Keratinocyte (primary cell): ENCODE measurements around a stretch of chr3.

DNA sequence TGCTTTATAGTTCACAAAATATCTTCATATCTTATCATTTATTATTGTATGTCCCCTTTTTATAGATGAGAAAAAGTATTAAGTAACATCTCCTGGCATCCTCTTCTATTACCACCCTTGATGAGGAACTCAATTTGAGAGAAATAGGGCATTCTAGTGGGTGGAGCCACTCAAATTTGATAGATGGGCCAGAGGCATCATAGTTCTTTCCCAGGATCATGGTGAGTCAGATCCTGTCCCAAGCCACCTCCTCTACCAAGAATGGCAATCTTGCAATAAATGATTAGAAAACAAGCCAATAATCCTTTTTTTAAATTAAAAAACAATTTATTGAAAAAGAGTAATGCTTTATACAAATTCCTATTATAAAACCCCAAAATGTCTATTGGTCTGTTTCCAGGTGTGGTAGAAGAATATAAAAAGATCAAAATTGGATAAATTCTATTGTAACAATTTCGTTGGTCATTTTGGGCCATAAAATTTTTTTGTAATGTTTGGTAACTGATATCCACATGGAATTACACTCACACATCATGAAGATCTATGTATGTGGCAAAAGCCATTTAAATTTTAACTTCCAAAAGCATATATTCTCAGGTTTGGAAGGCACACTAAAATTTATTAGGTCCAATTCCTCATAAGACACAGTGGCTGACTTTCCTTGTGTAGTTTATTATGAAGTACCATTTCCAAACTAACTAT lies 16.7 kb downstream of the CLDN1 start:
CAGE:
- cytosol, long polyA minus RNA, result no peak
- cytosol, long polyA plus RNA, result no peak
- long polyA plus RNA, result no peak
- nucleus, long polyA minus RNA, result start-site peak on the minus strand centred at position 371 of the sequence, 55 bp wide, 615 reads; start-site peak on the plus strand centred at position 507 of the sequence, 56 bp wide, 9 reads
- nucleus, long polyA plus RNA, result no peak

DNA sequence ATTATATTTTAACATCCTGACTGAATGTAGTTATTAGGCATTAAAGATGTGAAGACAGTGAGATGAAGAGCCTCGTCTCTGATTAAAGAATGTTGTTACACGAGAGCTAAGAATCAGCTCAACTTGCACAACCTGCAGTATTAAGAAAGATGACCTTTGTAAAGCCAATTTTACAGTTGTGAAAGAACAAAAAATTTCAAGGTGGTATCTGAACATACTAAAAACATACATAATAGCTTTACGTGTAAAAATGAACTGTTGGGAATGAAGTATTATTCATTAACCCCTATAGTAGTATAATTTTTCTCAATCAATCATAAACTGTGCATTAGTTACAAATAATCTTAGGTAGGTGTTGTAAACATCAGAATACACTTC lies 12.8 kb downstream of the CLDN1 start:
CAGE:
- cytosol, long polyA minus RNA, result no peak
- cytosol, long polyA plus RNA, result no peak
- long polyA plus RNA, result no peak
- nucleus, long polyA minus RNA, result no peak
- nucleus, long polyA plus RNA, result no peak

CAGE:
- cytosol, long polyA minus RNA, result no peak
- cytosol, long polyA plus RNA, result no peak
- long polyA plus RNA, result no peak
- nucleus, long polyA minus RNA, result start-site peak on the plus strand at chr3:190312843-190312898, 17 reads; start-site peak on the minus strand at chr3:190312884-190312899, 89 reads; start-site peak on the plus strand at chr3:190312963-190313019, 12 reads; start-site peak on the minus strand at chr3:190313022-190313035, 98 reads
- nucleus, long polyA plus RNA, result no peak
Measured at GRCh38 chr3:190312584-190313211, 9.5 kb downstream of the CLDN1 start.

GRCh38 chr3:192154990-192155606 lies 572.2 kb downstream of the FGF12 start:
CAGE:
- cytosol, long polyA minus RNA, result no peak
- cytosol, long polyA plus RNA, result no peak
- long polyA plus RNA, result no peak
- nucleus, long polyA minus RNA, result no peak
- nucleus, long polyA plus RNA, result no peak

GRCh38 chr3:192407959-192408563 lies 319.3 kb downstream of the FGF12 start:
CAGE:
- cytosol, long polyA minus RNA, result no peak
- cytosol, long polyA plus RNA, result no peak
- long polyA plus RNA, result no peak
- nucleus, long polyA minus RNA, result no peak
- nucleus, long polyA plus RNA, result no peak

DNA sequence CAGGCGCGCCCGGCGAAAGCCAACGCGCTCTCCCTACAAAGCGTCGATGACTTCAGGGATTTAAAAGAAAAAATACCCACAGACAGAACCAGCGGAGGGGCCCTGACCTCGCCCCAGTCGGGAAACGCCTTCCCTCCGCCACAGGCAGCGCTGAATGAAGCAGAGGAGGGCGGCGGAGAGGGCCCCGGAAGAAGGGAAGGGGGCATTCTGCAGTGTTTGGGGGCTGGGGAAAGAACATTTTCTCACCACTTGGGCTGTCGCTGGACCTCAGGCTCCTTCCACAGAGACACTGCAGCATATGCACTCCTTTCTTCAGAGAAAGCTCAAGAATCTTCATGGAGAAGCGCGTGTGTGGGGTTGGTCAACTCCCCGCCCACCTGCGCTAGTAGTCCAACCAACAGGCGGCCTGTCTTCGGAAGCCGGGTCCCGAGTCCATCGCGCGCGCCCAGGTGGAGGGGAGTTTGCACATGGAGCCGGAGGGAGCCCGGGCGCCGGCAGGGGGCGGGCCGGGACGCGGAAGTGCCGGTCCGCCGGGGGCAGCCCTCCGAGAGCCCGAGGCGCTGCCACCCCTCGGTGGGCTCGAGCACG lies 212.8 kb downstream of the FGF12 start:
CAGE:
- cytosol, long polyA minus RNA, result no peak
- cytosol, long polyA plus RNA, result no peak
- long polyA plus RNA, result no peak
- nucleus, long polyA minus RNA, result no peak
- nucleus, long polyA plus RNA, result no peak

GRCh38 chr3:192571136-192571546 lies 156.2 kb downstream of the FGF12 start:
CAGE:
- cytosol, long polyA minus RNA, result no peak
- cytosol, long polyA plus RNA, result no peak
- long polyA plus RNA, result no peak
- nucleus, long polyA minus RNA, result no peak
- nucleus, long polyA plus RNA, result no peak

CAGE:
- cytosol, long polyA minus RNA, result no peak
- cytosol, long polyA plus RNA, result no peak
- long polyA plus RNA, result no peak
- nucleus, long polyA minus RNA, result no peak
- nucleus, long polyA plus RNA, result no peak
Measured at GRCh38 chr3:192916737-192917357, 809 bp downstream of the MB21D2 start.

DNA sequence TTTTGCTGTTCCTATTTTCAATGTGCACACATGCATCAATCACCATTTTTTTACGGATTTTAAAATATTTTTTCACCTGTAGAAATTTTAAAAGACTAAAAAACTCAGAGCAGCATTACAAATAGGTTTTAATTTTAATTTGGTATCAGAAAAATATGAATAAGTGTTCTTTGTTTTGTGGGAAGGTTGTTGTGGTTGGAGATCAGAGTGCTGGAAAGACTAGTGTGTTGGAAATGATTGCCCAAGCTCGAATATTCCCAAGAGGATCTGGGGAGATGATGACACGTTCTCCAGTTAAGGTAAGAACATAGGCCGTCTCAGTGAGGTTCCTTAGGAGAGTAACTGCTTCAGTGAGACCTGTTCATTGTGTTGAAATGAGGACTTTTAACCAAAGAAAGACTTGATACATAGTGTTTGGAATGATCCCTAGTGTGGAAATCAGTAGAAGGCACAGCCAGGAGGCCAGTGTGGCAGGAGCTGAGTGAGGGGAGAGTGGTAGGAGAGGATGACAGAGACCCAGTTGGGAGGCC lies 44.8 kb downstream of the OPA1 start:
CAGE:
- cytosol, long polyA minus RNA, result no peak
- cytosol, long polyA plus RNA, result no peak
- long polyA plus RNA, result no peak
- nucleus, long polyA minus RNA, result no peak
- nucleus, long polyA plus RNA, result no peak

DNA sequence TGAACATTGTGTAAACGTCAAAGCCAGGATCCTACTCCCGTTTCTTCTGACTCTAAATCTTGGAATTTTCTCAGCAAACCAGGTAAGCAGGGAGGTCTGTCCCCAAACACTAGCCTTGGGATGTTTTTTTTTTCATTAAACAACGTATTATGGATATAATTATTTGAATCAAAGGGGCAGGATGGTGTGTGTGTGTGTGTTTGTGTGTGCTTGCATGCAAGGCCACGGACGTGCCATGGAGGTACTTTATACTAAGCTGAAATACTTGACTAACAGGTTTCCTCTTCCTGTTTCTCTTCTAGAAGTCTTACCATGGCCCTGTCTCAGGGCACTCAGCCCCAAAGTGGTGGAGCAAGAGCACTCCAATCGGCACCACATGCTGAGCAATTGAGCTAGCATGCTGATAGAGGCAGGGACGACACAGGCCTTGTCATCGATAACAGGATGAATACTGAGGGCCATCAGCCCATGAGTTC lies 198.6 kb downstream of the OPA1 start:
CAGE:
- cytosol, long polyA minus RNA, result no peak
- cytosol, long polyA plus RNA, result no peak
- long polyA plus RNA, result no peak
- nucleus, long polyA minus RNA, result no peak
- nucleus, long polyA plus RNA, result no peak

DNA sequence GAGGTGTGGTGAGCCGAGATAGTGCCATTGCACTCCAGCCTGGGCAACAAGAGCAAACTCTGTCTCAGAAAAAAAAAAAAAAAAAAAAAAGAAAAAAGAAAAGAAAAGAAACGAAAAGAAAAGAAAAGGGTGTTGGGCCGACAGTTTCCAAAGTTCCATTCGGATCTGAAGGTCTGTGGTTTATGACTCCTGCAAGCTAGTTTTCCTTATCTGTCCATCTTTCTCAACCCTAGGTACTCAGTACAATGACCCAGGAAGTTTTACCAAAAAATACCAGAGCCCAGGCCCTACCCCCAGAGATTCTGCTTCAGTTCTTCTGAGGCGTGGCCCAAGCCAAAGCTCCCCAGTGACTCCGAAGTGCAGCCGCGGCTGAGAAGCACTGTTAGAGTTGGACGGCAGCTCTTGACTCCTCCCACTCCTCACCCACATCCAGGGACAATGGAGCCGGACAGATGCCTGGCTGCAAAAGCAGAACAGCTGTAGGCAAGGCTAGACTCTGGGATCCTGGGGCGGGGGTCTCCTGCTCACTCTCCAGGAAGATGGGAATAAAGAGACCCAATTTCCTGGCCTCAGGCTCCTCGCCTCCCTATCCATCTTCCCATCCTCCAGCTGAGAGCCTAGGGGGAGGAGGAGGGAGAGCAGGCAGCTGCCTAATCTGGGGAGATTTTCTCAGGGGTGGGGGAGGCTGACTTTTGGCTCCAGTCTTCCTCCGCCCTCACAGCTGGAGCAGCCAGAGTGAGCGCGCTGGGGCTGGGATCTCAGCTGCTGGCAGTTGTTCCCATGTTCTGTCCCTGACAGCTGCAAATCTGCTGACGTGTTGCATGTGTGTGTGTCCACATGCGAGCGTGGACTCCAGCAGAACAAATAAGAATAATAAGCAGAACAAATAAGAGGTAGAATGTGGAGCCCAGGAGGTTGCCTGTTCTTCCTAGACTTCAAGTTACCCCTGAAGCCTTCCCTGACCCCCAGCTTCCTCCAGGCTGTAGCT lies 223.7 kb downstream of the OPA1 start:
CAGE:
- cytosol, long polyA minus RNA, result no peak
- cytosol, long polyA plus RNA, result no peak
- long polyA plus RNA, result no peak
- nucleus, long polyA minus RNA, result no peak
- nucleus, long polyA plus RNA, result no peak

CAGE:
- cytosol, long polyA minus RNA, result no peak
- cytosol, long polyA plus RNA, result no peak
- long polyA plus RNA, result no peak
- nucleus, long polyA minus RNA, result no peak
- nucleus, long polyA plus RNA, result no peak
Measured at GRCh38 chr3:193843525-193844535, 250.8 kb downstream of the OPA1 start.

GRCh38 chr3:194072214-194072626 lies 63.7 kb upstream of the HES1 start:
CAGE:
- cytosol, long polyA minus RNA, result no peak
- cytosol, long polyA plus RNA, result no peak
- long polyA plus RNA, result no peak
- nucleus, long polyA minus RNA, result no peak
- nucleus, long polyA plus RNA, result no peak

GRCh38 chr3:194126558-194126895 lies 9.4 kb upstream of the HES1 start:
CAGE:
- cytosol, long polyA minus RNA, result no peak
- cytosol, long polyA plus RNA, result no peak
- long polyA plus RNA, result no peak
- nucleus, long polyA minus RNA, result no peak
- nucleus, long polyA plus RNA, result no peak

DNA sequence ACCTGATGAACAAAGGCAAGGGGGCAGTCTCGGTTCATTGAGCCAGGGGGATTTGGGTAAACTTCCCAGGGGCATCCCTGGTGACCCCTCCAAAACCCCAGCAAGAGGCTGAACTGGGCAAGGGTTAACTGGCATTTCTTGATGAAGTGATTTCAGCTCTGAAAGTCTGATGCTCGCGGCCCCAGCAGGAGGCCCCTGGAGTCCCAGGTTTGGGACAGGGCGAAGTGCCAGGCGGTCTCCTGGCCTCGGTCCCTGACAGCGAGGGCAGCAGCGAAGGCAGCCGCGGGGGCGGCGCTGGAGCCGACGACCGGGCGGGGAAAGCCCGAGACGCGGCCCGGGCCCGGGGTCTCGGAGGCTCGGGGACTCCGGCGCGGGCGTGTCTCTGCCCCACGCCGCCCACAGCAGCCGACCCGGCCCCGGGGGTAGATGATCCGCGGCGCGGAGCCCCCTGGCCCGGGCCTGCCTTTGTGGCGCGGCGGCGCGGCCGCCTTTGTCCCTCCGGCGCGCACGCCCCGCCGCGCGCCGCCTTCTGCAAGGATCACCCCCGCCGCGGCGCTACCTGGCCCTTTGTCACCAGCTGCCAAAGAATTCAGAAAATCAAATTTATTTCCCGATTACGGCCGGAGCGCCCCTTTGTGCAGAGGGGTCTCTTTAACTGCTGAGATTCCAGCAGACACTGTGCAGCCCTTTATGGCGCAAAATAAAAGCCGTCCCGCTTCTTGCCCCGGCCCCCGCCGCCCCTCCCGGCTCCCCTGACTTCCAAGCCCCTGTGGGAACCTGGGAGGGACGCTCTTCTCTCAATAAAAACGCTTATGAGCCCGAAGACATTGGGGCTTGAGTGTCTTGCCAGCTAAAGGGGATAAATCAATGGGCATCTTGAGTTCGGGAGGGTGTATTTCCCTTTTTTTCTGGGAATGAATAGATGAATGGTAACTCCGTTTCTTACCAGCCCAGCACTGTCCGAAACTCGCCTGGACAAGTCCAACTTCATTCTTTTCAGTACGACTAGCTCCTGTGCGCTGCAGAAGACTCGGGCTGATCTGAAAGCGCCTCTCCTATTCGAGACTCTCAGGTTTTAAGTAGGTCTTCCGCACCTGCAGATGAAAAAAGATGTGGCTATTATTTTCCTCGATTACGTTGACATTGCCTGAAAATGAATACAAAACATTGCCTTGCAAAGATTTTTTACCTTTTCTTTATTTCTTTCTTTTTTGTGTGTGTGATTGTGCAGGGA lies 68.3 kb downstream of the HES1 start:
CAGE:
- cytosol, long polyA minus RNA, result no peak
- cytosol, long polyA plus RNA, result no peak
- long polyA plus RNA, result no peak
- nucleus, long polyA minus RNA, result no peak
- nucleus, long polyA plus RNA, result no peak

DNA sequence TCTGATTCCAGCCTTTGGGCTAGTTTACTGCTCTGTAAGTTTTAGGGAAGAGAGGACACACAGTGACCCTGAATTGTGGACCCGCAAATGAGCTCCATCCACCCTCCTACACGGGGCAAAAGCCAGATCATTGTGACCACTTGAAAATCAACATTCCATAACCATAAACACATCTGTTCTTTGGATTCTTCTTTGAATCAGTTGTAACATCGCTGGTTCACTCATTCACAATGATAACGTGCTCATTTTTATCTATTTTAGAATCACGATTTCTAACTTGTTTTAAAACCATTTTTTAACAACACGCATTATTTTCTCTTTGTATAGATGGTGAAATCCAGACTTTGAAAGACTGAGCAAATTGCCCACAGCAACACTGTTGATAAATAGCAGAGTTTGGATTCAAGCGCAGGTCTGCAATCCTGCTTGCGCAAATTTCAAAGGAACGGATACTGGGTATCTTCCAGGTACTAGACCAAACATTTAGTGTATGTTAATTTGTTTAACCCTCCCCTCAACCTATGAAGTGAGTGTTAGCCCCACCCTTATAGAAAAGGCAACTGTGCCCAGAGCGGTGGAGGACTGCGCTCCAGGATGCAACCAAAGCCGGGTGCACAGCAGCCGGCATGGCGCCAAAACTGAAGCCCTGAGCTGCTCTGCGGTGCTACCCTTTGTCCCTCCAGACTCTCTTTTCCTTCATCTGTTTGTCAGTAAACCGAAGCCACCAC lies 103.9 kb downstream of the CPN2 start:
CAGE:
- cytosol, long polyA minus RNA, result no peak
- cytosol, long polyA plus RNA, result no peak
- long polyA plus RNA, result no peak
- nucleus, long polyA minus RNA, result no peak
- nucleus, long polyA plus RNA, result no peak

DNA sequence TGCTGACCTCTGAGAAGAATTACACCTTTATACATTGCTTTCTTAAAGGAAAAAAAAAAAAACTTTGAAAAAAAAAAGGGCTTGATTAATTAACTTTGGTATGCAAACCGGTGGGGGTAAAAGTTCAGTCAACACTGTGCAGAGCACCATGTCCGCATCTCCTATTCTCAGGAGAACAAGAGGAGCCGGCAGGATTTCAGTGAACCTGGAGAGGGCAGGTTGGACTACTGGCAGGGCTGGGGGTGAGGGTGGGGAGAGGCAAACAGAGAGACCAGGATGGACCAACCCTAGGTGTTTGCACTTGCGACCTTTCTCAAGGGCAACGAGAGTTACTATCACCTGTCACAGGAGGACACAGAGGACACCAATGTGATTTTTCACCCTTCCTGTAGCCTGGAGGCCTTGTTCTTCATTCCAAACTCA lies 89.7 kb downstream of the CPN2 start:
CAGE:
- cytosol, long polyA minus RNA, result no peak
- cytosol, long polyA plus RNA, result no peak
- long polyA plus RNA, result no peak
- nucleus, long polyA minus RNA, result no peak
- nucleus, long polyA plus RNA, result no peak

DNA sequence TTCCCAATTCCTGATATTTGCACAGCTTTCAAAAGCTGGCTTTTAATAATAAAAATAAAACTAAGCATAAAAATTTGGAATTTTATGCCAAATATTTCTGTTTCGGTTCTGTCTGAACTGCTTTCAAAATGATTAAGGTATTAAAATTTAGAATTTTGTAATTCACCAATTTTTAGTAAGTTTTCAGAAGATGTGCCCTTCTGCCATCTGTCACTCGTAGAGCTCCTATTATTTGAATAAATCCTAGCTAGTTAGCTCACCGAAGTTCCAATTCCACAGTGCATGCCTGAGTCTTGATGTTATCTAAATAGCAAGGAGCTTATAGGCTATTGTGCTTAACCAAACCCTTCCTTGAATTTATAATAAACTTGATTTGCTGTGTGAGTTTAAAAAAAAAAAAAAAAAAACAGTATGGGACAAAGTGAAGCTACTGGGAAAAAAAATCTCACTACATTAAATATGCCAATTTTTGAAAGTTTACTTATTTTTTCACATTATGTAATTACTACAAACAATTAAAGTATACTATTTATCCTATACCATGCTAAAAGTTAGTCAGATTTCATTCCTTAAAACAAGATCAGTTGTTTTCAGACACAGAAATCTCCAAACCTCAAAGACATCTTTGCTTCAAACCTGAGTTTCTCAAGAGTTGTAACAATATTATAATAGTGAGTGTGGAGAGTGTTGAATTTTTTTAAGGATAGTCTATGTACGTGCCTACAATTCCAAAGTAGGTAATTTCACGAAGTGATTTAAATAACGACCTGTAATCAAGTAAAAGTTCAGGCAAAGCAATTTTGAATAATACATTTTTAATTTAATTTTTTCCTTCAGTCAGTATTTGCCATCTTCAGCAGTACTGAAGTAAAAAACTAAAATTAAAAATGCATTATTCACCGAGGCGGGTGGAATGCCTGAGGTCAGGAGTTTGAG lies 18.5 kb downstream of the ATP13A3 start:
CAGE:
- cytosol, long polyA minus RNA, result no peak
- cytosol, long polyA plus RNA, result no peak
- long polyA plus RNA, result no peak
- nucleus, long polyA minus RNA, result no peak
- nucleus, long polyA plus RNA, result no peak

CAGE:
- cytosol, long polyA minus RNA, result no peak
- cytosol, long polyA plus RNA, result no peak
- long polyA plus RNA, result no peak
- nucleus, long polyA minus RNA, result no peak
- nucleus, long polyA plus RNA, result no peak
Measured at GRCh38 chr3:194537496-194538253, 50.9 kb upstream of the ATP13A3 start.

GRCh38 chr3:194561131-194561681 lies 72.0 kb downstream of the TMEM44 start:
CAGE:
- cytosol, long polyA minus RNA, result no peak
- cytosol, long polyA plus RNA, result no peak
- long polyA plus RNA, result no peak
- nucleus, long polyA minus RNA, result no peak
- nucleus, long polyA plus RNA, result no peak